ENCODE measurements around the gene KRTCAP3.

- RAMPAGE, long total RNA, result no peak
- RRBS, result no CpG with 5 or more reads among the region's 4 CpGs
These were observed 32.2 kb downstream of the RAB10 start for GRCh38 chr2:26065890-26066643.

DNA sequence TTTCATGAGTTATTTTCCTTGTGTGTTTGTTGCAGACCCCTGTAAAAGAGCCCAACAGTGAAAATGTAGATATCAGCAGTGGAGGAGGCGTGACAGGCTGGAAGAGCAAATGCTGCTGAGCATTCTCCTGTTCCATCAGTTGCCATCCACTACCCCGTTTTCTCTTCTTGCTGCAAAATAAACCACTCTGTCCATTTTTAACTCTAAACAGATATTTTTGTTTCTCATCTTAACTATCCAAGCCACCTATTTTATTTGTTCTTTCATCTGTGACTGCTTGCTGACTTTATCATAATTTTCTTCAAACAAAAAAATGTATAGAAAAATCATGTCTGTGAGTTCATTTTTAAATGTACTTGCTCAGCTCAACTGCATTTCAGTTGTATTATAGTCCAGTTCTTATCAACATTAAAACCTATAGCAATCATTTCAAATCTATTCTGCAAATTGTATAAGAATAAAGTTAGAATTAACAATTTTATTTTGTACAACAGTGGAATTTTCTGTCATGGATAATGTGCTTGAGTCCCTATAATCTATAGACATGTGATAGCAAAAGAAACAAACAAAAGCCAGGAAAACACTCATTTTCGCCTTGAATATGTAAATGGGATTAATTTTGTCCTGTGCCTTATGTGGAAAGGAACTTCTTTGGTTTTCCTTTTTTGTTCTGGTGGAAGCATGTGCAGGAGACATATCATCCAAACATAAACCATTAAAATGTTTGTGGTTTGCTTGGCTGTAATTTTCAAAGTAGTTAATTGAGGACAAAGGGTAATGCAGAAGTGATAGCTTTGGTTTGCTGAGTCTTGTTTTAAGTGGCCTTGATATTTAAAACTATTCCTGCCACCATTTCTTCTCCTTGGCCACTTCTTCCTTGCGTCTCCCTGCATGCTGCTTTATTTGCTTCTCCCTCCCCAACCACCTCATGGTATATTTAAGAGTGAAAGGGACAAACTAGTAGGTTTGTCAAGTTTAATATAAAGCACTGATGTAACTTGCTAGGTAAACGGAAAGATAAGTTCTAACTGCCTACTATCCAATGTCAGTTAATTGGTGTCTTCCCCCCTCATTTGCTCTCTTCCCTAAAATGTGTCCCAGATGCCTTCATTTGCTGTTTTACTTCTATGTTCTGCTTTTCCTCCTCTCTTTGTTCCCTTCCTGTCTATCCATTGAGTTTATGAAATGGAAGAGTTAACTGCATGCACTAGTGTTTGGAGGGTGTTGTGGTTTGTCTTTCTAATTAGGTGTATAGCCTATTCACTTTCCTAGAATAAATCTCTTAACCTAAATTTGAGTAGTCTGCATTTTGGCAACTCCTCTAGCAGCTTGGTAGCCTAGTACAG is 37.5 kb upstream of the GAREM2 start:
- RAMPAGE, long total RNA, result no peak
- RRBS, result no CpG with 5 or more reads among the region's 5 CpGs

- RAMPAGE, long total RNA, result no peak
- RRBS, result 12% methylated on average over 19 of the region's 37 CpGs
These were observed 1.3 kb downstream of the GAREM2 start for GRCh38 chr2:26173929-26174773.

DNA sequence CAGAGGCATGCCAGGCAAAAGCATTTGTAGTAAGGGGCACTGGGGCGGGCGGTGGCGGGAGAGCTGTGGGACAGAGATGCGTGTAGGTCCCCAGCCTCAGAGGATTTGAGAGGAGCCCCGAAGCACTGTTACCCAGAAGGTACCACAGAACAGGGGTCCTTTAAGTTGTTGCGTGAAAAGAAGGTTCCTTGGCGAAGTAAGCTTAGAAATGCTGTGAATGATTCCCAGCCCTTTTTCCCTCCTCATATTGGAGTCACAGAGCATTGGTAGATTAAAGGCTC is 12.5 kb downstream of the GAREM2 start:
- RAMPAGE, long total RNA, result no peak
- RRBS, result no CpG with 5 or more reads among the region's 7 CpGs

DNA sequence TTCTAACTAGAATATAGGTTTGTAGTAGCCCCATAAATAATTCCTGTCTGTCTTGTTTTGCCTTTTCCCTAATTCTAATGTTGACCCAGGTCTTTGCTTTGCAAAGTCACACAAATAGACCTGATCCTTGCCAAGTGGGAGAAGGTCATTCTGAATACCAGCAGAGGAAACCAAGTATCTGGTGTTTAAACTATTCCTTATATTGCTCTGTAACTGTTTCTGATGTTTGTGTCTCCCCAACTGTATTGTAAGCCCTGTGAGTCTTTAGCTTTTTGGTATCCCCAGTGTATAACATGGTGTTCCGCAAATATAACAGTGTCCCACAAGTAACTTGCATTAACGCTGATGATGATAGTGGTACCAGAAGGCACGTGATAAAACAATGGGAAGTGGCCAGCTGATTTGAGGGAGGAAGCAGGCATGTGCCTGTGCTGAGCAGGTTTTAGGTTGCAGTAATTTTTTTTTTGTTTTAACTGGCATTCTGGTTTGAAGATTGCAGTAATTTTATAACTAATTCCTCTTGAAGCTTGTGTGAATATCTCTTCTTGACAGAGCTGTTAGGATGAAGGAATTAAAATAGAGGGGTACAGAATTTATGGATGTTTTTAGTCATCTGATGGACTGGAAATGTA is 11.2 kb downstream of the HADHB start:
- RAMPAGE, long total RNA, result no peak
- RRBS, result no CpG with 5 or more reads among the region's 3 CpGs

DNA sequence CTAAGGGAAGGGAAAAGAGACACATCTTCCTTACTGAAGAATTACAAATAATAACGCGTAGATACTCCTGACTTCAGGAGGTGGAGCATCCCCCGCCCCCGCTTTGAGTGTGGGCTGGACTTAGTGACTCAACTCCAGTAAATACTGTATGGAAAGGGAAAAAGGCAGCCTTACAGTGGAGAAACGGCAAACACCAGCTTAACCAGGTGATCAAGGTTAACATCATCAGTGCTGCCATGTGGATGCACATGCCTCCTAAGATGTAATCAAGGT is 47.9 kb downstream of the HADHB start:
- RAMPAGE, long total RNA, result no peak
- RRBS, result no CpG with 5 or more reads among the region's 5 CpGs

DNA sequence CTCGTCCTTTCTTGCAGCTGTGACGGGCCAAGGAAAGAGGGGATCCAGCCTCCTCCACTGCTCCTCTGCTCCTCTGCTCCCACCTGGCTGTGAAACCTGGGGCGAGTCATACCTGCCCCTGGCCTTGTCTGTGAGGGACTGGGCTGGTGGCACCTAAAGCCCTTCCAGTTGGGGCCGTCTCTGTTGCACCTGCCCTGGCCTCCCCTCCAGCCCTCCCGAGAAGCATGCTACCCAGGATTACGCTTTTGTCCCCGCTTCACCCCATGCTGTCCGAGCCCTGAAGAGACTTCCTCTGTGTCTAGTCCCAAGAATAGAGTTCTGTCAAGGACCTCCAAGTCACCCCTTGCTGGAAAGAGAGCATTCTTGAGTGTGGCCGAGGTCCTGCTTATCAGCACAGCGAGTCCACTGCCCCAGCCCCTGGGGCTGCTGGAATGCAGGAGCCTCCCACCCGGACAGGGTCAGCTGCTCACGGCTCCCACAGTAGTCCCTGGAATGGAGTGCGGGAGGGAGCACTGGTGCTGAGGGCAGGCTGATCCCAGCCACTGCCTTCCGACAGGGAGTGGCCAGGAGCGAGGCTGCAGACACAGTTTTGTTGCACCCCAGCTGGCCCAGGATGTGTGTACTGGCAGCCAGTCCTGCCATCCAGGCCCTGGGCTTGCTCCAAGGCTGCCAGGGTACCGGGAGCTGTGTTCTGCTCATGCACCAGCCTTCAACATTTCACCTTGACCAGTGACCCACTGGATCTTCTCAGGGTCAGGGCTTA is 14.4 kb downstream of the KCNK3 start:
- RAMPAGE, long total RNA, result no peak
- RRBS, result no CpG with 5 or more reads among the region's 16 CpGs

DNA sequence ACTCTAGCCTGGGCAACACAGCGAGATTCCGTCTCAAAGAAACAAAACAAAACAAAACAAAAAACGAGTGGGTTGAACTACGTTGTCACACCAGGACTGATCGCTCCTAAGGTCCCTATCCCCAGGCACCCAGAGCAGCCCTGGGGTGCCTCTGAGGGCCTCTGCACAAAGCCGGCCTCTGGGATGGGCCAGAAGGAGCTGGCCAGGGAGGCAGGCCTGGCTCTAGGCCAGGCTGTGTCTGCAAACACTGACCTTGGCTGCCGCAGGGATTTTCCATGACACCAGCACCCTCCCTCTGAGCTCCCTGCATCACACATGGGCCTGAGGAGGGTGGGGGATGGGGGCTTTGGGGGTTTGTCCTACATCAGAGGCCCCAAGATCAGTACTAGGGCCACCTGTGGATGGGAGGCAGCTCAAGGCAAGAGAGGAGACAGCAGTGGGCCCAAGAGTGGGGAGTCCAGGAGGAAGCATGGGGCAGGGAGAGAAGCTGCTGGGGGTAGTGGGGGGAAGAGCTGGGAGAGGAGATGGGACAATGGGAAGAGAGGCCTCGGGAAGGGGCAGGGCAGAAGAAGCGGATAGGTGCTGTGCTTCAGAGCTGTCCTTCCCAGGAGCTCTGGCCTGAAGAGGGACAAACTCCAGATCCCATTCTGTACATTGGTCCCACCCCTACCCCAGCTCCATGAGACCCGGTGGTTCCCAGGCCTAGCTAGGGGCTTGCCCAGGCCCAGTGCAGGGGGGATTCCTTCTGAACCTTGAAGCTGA is 27.9 kb downstream of the KCNK3 start:
- RAMPAGE, long total RNA, result no peak
- RRBS, result no CpG with 5 or more reads among the region's 10 CpGs

DNA sequence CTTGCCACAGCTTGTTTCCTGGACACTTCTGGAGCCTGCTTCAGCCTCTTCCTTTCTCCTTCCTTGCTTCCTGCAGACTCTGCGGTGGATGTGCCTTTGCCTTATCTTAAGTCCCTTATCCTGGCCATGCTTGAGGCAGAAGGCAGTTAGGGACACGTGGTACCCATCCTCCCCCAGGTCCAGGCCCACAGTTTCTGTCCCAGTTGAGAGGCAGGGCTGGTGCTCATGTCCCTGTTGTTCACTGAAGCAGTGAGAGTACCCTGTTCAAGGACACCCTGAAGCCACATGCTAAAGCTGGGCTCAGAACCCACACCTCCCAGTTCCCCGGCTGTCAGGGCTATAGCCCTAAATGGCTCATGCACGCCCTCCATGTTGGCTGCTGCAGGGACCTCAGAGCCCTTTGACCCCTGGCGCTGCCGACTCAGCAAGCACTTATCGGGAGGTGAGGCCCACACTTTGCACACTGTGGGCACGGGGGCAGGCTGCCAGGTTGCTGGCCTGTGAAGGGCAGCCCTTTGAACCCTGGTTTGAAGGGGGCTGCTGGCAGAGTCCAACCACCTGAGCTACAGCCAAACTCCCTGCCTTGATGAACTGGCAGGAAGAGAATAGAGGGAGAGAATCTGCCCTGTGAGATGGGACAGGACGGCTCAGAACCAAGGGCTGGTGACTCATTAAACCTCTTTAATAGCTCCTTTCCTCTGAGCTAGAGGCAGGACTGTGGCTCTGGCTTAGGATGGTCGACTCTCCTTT is 6.3 kb downstream of the KHK start:
- RAMPAGE, long total RNA, result no peak
- RRBS, result no CpG with 5 or more reads among the region's 10 CpGs

GRCh38 chr2:27149812-27150599 is 1.2 kb downstream of the TCF23 start:
- RAMPAGE, long total RNA, result no peak
- RRBS, result no CpG with 5 or more reads among the region's 28 CpGs

DNA sequence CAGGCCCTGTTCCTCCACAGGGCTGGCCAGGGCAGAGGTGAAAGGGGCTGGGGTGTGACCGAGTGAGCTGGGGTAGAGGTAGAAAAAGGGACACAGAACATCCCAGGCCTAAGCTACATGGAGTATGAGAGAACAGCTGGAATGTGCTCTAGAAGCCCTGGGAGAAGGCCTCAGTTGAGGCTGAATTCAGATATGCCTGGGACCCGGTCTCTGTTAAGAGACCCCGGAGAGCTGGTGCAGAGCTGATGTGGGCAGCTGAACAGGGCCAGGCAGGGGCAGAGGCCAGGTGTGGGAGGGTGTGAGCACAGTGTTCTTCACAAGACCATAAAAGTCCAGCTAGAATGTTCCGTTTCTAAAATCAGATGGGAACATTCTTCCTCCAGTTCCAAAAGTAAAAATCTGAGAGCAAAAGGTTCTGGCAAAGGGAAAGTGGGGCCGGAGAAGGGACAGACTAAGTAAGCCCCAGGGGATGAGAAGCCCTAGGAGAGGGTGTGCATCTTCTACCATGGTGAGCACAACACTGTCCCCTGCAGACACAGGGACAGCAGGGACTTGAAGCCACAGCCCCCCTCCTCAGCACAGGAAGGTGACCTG is 12.8 kb upstream of the ATRAID start:
- RAMPAGE, long total RNA, result no peak
- RRBS, result no CpG with 5 or more reads among the region's 5 CpGs

GRCh38 chr2:27250033-27250530 is 12.8 kb downstream of the SLC30A3 start:
- RAMPAGE, long total RNA, result no peak
- RRBS, result 13% methylated on average over 8 of the region's 18 CpGs

DNA sequence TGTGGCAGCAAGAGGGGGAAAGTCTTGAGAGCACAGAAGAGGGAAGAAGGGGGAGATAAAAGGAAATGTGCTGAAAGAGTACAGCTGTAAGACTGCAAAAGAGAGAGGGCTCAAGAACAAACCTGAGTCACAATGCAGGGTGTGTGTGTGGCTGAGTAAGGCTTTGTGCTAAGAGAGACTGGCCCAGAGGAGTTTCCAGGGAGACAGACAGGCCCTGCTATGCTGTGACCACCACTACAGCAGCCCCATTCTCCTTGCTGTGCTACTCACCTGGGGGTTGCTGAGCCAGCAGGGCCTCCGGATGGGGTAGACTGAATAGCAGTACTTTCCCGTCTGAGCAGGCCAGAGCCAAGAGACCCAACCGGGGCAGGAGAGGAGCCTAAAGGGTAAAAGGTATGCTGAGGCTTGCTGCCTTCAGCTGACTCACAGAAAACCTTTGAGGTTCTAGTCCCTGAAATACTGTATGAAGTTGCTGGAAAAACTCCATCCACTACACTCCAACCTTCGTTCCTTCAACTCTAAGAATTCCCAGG is 12.5 kb upstream of the MPV17 start:
- RAMPAGE, long total RNA, result no peak
- RRBS, result 97% methylated on average over 3 of the region's 4 CpGs

GRCh38 chr2:27342773-27343631 is 13.6 kb downstream of the GTF3C2 start:
- RAMPAGE, long total RNA, result no peak
- RRBS, result no CpG with 5 or more reads among the region's 13 CpGs

DNA sequence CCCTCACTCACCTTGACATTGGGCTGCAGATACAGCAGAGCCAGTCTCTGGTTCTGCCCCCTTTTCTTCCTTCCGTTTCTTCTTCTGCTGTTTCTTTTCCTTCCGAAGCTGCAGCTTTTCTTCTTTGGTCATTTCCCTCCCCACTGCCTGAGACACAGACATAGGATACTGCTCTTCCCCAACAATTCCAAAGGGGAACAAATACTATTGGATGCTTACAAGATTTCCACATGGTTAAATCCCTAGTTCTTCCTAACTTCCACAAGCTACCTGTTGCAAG is 795 bp downstream of the EIF2B4 start:
- RAMPAGE, long total RNA, result no peak
- RRBS, result no CpG with 5 or more reads among the region's 2 CpGs

GRCh38 chr2:27378638-27379595 is 1.6 kb downstream of the ZNF513 start:
- RAMPAGE, long total RNA, result no peak
- RRBS, result no CpG with 5 or more reads among the region's 24 CpGs

GRCh38 chr2:27428745-27429938 is 711 bp downstream of the NRBP1 start:
- RAMPAGE, long total RNA, result no peak
- RRBS, result 2% methylated on average over 35 of the region's 81 CpGs

DNA sequence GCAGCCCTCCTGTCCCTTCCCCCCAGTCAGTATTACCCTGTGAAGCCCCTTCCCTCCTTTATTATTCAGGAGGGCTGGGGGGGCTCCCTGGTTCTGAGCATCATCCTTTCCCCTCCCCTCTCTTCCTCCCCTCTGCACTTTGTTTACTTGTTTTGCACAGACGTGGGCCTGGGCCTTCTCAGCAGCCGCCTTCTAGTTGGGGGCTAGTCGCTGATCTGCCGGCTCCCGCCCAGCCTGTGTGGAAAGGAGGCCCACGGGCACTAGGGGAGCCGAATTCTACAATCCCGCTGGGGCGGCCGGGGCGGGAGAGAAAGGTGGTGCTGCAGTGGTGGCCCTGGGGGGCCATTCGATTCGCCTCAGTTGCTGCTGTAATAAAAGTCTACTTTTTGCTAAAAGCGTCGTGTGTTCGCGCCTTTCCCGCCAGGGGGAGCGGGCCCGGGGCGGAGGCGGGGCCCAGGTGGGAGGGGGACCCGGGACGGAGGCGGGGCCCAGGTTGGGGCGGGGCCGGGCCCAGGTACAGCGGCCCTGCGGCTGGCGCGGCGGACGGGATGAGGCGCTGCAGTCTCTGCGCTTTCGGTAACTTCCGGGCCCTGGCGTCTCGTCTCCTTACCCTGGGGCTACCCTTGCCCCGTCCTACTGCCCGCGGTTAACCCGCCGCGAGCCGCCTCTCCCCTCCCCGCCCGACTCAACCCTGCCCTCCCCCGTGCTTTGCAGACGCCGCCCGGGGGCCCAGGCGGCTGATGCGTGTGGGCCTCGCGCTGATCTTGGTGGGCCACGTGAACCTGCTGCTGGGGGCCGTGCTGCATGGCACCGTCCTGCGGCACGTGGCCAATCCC is at the start of gene KRTCAP3:
TSS of gene KRTCAP3 (plus strand) at position 517 of the 836 bp plus-strand sequence.
- RAMPAGE, long total RNA, result no peak
- RRBS, result 18% methylated on average over 21 of the region's 61 CpGs

GRCh38 chr2:27584093-27585012 is 1.5 kb downstream of the ZNF512 start:
- RAMPAGE, long total RNA, result no peak
- RRBS, result no CpG with 5 or more reads among the region's 9 CpGs

DNA sequence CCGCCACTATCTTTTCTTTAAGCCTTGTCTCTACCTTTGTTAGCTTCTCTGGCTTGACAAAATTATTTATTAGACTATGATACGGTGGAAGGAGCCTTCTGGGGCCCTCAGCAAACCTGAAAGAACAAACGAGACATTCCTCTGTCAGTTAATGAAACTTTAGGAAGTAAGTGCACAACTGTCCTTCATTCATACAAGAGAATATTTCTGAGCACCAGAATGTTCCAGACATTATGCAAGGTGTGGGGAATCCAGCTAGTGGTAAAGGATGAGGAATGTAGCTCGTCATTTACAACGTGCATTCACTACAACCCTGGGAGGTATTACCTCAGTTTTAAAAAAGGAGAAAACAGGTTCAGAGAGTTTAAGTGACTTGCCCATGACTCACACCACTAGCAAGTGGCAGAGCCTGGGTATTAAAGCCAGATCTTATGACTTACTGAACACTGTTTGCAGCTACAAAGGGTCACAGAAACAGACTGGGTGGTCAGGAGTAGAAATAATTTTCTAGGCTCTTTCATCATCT is 947 bp downstream of the CCDC121 start:
- RAMPAGE, long total RNA, result no peak
- RRBS, result no CpG with 5 or more reads among the region's 5 CpGs

All from hepatocyte (in vitro differentiated cells and primary cell).